ENCODE measurements around a stretch of chr21.

- PRO-cap, result no peak
- RRBS, result no CpG with 5 or more reads among the region's 14 CpGs
Measured at GRCh38 chr21:42651673-42652270, 1.6 kb upstream of the PDE9A start.

GRCh38 chr21:42652466-42653324 is 726 bp upstream of the PDE9A start:
- PRO-cap, result no peak
- RRBS, result 84% methylated on average over 6 of the region's 34 CpGs

- PRO-cap, result no peak
- RRBS, result no CpG with 5 or more reads among the region's 22 CpGs
Measured at GRCh38 chr21:42656108-42656900, 2.9 kb downstream of the PDE9A start.

- PRO-cap, result no peak
- RRBS, result 92% methylated on average over 8 of the region's 20 CpGs
Measured at GRCh38 chr21:42703057-42703642, 49.7 kb downstream of the PDE9A start.

- PRO-cap, result no peak
- RRBS, result 100% methylated on average over 1 of the region's 16 CpGs
Measured at GRCh38 chr21:42761406-42761978, 108.1 kb downstream of the PDE9A start.

DNA sequence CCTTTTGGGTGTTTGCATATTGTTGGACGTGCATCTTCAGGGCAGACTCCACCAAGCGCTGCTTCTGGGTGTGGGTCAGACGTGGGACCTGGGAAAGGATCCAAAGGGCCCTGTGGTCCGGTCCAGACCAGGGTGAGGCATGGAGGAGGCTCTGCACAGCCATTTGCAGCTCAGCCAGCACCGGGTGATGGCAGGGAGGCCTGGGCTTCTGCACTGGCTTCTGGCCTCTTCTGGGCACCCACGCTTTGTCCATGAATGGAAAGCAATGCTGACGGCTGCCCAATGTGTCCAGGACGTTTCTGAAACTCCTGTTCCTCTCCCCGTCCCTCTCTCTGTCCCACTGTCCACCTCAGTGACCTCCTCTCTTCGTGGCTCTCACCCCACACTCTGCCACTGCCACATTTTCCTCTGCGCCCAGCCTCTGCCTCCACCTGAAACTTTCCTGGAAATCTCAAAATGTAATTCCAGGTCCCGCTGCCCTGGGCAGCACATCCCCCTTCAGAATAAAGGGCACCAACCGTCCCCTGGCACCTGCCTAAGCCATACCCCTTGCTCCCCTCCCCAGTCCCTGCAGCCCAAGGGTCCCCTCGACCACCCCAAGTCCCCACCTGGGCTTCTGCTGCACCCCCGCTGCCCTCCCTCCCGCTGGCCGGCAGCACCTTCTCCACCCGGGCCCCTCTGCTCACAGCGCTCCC is 42.2 kb downstream of the WDR4 start:
- PRO-cap, result no peak
- RRBS, result 92% methylated on average over 2 of the region's 19 CpGs

GRCh38 chr21:42892635-42893166 is 408 bp upstream of the NDUFV3 start:
- PRO-cap, result bidirectional peak, plus-strand start at chr21:42892788, minus-strand start at chr21:42892874; bidirectional peak, plus-strand start at chr21:42893311, minus-strand start at chr21:42893019
- RRBS, result 7% methylated on average over 11 of the region's 37 CpGs

- PRO-cap, result no peak
- RRBS, result no CpG with 5 or more reads among the region's 11 CpGs
Measured at GRCh38 chr21:42903633-42904129, 10.6 kb downstream of the NDUFV3 start.

GRCh38 chr21:43091910-43092476 is 15.4 kb downstream of the U2AF1 start:
- PRO-cap, result no peak
- RRBS, result no CpG with 5 or more reads among the region's 9 CpGs

DNA sequence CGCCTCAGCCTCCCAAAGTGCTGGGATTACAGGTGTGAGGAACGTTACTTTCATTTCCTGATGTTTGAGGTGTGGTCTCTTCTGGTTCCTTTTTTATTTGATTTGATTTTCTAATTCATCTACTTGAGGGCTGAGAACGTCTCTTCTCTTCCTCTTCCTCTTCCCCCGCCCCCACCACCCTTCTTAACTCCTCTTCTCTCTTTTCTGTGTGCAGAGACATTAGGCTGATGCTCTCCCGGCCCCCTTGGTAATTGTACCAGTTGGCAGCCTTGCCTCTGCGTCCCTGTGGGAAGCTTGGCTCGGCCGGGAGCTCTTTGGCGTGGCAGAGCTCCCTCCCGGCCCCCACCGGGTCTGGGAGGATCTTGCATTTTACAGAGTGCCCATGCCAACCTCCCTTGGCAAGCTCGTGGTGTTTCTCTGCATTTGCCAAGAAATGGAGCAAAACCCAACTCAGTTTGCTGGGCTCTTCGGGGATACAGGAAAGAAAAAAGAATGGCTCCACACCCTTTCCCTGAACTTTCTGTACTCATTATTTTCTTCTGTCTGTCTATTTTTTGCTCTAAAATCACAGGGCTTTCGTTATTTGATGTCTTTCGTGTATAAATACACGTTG is 20.0 kb downstream of the CRYAA start:
- PRO-cap, result no peak
- RRBS, result 89% methylated on average over 4 of the region's 16 CpGs

GRCh38 chr21:43196549-43197475 is 28.0 kb downstream of the CRYAA start:
- PRO-cap, result no peak
- RRBS, result no CpG with 5 or more reads among the region's 11 CpGs

GRCh38 chr21:43274519-43274799 is 105.7 kb downstream of the CRYAA start:
- PRO-cap, result no peak
- RRBS, result no CpG with 5 or more reads among the region's 6 CpGs

DNA sequence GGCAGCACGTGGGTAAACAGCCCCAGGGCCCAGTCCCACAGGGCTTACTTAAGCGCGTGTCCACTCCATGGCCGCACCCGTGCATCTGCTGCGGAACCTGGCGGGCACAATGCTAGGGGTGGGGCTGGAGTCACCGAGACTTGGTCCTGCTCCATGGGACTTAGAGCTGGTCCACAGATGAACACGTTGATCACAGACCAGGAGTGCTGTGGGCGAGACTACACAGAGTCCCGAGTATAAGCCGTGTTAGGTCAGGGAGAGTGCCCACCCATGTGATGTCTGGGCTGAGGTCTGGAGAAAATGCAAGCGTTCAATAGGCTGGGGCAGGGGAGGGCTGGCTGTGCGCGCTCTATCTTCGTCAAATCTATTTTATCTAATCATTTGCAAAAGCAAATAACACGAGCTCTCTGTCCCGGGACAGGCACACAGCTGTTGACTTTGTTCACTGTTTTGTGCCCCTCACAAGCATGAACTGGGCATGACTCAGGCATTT is 119.2 kb downstream of the CRYAA start:
- PRO-cap, result bidirectional peak, plus-strand start at position 107 of the sequence, minus-strand start at position 87 of the sequence; unidirectional peak, minus-strand start at position 304 of the sequence
- RRBS, result no CpG with 5 or more reads among the region's 18 CpGs

GRCh38 chr21:43300932-43301641 is 125.8 kb downstream of the SIK1 start:
- PRO-cap, result no peak
- RRBS, result 92% methylated on average over 5 of the region's 36 CpGs

GRCh38 chr21:43303180-43303939 is 123.6 kb downstream of the SIK1 start:
- PRO-cap, result no peak
- RRBS, result 95% methylated on average over 5 of the region's 23 CpGs

DNA sequence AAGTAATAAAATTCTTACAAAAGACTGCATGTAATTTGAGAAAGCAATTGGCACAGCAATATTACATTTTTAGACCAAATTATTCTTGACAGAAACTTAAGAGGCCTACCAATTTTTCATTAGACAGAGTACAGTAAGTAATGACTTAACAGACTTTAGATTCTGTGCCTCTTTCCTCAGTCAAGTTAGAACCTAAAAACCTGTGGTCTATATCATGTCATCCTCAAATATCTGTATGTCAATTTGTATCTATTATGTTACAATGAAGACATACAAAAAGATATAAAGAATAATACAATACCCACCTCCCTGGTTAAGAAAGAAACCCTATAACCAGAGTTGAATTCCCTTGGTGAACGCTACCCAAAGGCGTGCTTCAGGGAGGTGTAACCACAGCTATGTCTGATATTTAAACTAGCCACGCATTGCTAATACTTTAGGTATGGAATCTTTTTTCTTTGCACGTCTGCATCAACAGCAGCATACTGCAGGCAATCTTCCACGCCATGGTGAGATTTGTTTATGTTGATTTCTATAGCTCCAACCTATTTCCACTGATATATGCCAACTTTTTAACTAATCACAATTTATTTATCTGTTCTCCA is 35.6 kb downstream of the H2BC12L start:
- PRO-cap, result no peak
- RRBS, result no CpG with 5 or more reads among the region's 5 CpGs

- PRO-cap, result no peak
- RRBS, result no CpG with 5 or more reads among the region's 8 CpGs
Measured at GRCh38 chr21:43611873-43612392, 47.0 kb downstream of the H2BC12L start.

- PRO-cap, result unidirectional peak, minus-strand start at chr21:43645401
- RRBS, result no CpG with 5 or more reads among the region's 16 CpGs
Measured at GRCh38 chr21:43645115-43646106, 13.9 kb downstream of the HSF2BP start.

DNA sequence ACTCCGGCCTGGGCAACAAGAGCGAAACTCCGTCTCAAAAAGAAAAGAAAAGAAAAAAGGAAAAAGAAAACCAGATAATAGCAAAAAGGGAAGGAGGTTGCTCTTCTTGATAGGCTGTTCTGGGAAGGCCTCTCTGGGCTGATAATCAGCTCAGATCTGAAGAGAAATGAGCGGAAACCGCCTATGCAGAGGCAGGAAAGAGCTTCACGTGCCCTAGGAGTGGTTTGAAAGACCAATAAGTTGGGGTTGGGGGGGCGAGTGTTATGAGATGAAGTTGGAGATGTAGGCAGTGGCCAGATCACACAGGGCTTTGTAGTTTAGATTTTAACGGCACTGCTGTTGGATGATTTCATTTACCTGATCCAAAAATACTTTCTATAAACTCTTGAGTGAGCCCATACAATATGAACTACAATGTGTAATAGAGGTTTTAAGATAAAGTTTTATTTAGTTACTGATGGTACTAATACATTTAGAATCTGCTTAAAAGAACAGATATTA is 1.2 kb downstream of the RRP1B start:
- PRO-cap, result no peak
- RRBS, result no CpG with 5 or more reads among the region's 8 CpGs

DNA sequence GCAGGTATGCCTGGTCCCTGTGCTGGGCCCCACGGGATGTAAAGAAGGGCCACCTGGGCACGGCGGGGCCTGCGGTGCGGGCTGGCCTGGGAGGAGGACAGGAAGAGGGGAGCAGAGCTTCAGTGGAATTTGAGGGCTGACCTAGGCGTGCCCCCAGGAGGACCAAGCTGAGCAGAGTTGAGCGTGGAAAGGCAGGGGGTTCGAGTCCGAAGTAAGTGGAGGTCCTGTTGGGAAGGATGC is 1.3 kb downstream of the PDXK start:
- PRO-cap, result no peak
- RRBS, result no CpG with 5 or more reads among the region's 9 CpGs